GM23338 (cell line): ENCODE measurements around a stretch of chr10.

DNA sequence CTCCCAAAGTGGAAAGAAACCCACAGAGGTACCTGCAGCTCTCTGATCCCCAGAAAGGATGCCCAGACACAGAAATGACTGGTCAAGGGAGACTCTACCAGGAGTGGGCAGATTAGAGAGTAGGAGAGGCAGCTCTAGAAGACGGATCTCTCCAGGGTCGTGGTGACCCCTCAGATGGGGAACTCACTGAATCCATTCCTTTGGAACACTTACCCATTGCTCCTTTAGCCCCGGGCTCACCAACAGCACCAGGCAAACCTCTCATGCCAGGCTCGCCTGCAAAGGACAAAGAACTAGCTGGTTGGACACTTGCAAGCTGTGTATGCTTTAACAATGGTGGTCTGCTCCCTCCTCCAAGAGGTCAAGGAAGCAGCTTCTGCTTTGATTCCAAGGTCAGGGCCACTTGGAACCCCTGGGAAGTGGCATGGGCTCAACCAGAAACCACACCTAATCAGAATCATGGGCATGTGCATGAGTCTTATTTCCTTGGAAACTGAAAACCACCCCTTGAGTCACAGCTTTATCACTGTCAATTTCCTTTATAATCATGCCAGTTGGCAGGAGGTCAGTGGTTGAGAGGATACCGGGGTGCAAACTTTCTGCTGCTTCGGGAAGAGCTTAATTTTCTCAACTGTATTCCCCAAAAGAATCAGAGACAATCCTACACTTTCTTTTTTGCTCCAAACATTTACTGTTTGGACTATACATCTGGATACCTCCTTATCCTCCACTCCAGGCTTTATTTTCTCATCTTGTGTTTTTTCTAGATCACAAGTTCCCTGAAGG is 36.3 kb downstream of the COL17A1 start:
- PRO-cap, result no peak
- RAMPAGE, long total RNA, result no peak

GRCh38 chr10:104064269-104064701 is 21.4 kb downstream of the COL17A1 start:
- PRO-cap, result no peak
- RAMPAGE, long total RNA, result no peak

- PRO-cap, result bidirectional peak, plus-strand start at chr10:104067690, minus-strand start at chr10:104067618
- RAMPAGE, long total RNA, result no peak
Observed at GRCh38 chr10:104067269-104067938, 18.3 kb downstream of the COL17A1 start.

DNA sequence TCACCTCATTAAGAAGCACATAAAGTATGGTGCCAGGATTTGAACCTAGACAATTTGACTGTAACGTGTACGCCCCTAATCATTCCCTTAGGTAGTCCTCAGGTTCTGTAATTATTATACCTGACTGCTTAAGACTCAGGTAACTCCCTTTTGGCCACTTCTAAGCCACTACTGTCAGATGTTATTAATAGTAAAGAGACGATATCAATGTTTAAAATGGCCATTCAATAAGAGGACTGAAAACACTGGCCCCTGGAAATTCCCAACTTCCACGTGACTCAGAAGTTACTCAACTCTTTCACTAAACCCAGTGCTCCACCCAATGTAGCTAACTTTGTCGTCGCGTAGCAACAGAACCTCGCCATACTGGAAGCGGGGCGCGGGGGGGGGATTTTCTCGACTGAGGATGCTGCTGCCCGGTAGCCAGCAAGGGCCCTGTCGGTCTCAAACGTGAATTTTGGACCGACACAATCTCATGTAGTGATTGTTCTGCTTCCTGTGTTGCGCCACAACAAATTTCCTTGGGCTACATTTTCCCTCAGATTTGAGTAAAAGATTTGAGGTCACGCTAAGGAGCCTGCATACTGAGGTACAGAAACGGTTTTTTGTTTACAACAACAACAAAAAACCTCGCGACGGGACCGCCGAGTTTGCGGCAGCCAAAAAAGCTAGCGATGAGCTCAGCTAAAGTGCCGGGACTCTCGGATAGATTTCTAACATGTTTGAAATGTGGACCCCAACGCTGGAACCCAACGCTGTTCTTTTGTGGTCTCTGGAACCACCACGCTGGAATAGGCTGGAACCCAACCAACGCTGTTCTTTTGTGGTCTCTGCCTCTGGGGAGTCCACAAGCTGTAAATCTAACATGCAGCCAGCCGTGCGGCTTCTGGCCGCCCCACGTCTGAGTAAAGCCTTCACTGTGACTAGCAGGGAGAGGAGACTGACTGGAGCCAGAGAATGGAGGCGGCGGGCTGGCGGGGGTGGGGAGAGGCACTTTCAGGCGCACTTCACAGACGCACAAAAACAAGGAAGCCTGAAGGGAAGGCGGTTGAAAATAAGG is 913 bp upstream of the SFR1 start:
- PRO-cap, result bidirectional peak, plus-strand start at position 447 of the sequence, minus-strand start at position 278 of the sequence; bidirectional peak, plus-strand start at position 1,020 of the sequence, minus-strand start at position 907 of the sequence
- RAMPAGE, long total RNA, result no peak

- PRO-cap, result no peak
- RAMPAGE, long total RNA, result no peak
Observed at GRCh38 chr10:104311931-104312590, 26.2 kb downstream of the ITPRIP start.

- PRO-cap, result unidirectional peak, minus-strand start at chr10:104339913
- RAMPAGE, long total RNA, result no peak
Observed at GRCh38 chr10:104339456-104340884, 1.7 kb upstream of the ITPRIP start.

GRCh38 chr10:104397398-104397618 is 43.7 kb downstream of the CFAP58 start:
- PRO-cap, result no peak
- RAMPAGE, long total RNA, result no peak

DNA sequence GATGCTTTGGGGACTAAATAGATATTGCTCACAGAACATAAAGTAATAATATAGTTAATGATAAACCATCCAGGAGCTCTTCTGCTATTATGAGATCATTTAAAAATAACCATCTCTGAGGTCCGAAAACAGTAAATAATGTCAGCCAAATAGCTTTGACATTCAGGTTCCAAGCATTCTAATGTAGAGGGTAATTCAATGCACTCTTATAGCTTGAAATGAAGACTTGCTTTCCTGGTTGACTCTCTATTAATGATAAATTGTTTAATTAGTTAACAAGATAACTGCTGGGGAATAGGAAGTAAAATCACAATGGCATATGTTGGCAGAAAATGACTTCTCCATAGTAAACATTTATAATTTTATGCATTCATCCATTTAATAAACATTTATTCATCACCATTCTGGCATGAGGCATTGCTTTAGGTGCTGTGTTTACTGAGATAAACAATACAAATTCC is 875.6 kb downstream of the SORCS3 start:
- PRO-cap, result no peak
- RAMPAGE, long total RNA, result no peak

GRCh38 chr10:105644290-105644670 is 1003.2 kb downstream of the SORCS3 start:
- PRO-cap, result no peak
- RAMPAGE, long total RNA, result no peak

- PRO-cap, result no peak
- RAMPAGE, long total RNA, result no peak
Observed at GRCh38 chr10:105837969-105838391, 1196.9 kb downstream of the SORCS3 start.

- PRO-cap, result no peak
- RAMPAGE, long total RNA, result no peak
Observed at GRCh38 chr10:105880451-105880869, 1239.4 kb downstream of the SORCS3 start.

DNA sequence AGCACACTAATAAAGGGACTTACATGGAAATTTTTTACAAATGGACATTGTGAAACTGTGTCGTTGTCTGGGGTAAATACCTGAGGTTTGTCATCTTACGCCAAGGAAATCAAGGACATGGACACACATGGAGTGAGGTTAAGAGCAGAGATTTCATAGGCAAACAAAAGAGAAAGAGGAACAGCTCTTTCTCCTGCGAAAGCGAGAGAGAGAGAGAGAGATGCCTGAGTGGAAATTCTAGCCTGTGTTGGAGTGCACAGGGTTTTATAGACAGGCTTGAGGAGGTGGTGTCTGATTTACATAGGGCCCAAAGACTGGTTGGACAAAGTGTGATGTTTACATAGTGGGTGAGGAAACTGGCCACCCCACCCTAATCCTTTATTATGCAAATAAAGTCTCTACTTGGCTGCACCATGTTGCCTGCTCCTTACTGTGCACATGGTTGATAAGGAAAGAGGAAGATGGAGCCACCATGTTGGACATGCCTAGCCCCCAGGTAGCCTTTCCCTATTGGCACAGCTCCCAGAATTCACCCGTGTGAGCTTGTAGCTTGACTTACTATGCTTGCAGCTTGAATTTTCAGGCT is 967.8 kb upstream of the SORCS1 start:
- PRO-cap, result no peak
- RAMPAGE, long total RNA, result no peak

DNA sequence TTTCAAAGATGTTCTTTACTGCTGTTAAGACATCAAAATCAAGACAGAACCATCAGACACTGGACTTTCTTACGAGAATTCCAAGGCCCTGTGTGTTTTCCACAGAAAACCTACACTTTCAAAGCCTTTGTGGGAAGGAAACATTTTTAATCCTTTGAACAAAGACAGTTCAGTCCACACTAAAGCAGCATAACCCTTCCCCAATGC is 701.2 kb downstream of the XPNPEP1 start:
- PRO-cap, result no peak
- RAMPAGE, long total RNA, result no peak

- PRO-cap, result no peak
- RAMPAGE, long total RNA, result no peak
Observed at GRCh38 chr10:109429997-109430532, 493.2 kb downstream of the XPNPEP1 start.

DNA sequence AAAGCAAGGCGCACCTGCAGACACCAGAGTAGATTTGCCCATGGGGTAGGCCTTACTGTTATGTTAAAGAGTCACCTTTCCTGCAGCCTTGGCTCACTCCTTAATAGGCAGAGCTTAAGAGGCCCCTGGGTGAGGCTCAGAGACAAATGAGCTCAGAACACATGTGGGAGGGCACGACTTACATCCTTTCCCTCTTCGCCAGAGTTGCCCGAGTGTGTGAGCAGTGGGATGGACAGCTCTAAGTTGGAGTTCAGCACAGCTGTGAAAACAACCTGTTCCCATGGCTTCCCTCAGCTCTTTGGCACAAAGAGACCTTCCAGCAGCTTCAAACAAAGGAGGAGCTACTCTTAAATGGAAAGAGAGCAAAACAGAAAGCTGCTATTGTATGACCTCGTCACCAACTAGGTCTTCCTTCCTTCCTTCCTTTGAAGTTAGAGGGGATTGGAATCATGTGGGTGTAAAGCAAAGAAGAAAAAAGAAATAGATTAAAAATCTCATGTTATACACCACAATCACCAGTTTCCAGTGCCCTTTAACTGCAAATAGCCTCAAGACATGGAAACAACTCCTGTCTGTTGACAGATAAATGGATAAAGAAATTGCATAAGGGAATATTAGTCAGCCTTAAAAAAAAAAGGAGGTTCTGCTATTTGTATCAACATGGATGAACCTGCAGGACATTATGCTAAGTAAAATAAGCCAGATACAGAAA is 11.9 kb upstream of the XPNPEP1 start:
- PRO-cap, result bidirectional peak, plus-strand start at position 155 of the sequence, minus-strand start at position 214 of the sequence; bidirectional peak, plus-strand start at position 332 of the sequence, minus-strand start at position 303 of the sequence
- RAMPAGE, long total RNA, result no peak

- PRO-cap, result no peak
- RAMPAGE, long total RNA, result no peak
Observed at GRCh38 chr10:109965295-109965863, 42.1 kb upstream of the XPNPEP1 start.

DNA sequence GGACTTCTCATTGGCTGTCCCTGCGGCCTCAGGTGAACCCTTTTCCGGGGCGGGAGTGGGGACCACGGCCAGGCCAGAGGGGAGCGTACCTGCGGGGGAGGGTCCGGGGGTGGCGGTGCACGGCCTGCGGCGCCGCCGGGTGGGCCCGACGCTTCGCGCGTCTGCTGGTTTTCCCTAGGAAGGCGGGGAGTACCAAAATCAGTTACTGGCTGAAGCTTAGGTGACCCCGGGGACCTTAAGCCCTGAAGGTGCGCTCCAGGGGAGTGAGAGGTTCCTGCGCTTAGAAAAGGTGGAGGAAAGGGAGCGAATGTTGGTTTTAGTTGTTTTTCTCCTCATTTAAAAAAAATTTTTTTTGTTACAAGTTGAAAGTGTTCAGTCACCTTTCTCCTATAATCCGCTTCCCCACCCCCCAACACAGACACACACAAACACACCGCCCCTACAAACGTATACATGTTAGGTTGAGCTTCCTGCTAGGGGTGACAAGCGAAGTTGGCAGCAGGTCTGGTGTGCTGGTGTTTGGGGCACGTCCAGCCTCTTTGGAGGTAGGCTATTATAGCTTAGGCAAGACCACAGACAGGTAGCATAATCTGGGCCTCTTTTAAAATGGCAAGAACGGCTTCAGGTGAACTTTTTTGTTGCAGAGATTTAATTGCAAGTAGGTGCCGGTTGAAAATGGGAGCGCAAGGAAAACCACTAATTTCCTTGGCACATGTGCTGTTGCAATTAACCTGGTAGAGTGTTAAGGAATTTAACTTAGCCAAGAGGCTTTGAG is 841 bp downstream of the ADD3 start:
- PRO-cap, result no peak
- RAMPAGE, long total RNA, result no peak

GRCh38 chr10:110058099-110058637 is 50.4 kb downstream of the ADD3 start:
- PRO-cap, result no peak
- RAMPAGE, long total RNA, result no peak

DNA sequence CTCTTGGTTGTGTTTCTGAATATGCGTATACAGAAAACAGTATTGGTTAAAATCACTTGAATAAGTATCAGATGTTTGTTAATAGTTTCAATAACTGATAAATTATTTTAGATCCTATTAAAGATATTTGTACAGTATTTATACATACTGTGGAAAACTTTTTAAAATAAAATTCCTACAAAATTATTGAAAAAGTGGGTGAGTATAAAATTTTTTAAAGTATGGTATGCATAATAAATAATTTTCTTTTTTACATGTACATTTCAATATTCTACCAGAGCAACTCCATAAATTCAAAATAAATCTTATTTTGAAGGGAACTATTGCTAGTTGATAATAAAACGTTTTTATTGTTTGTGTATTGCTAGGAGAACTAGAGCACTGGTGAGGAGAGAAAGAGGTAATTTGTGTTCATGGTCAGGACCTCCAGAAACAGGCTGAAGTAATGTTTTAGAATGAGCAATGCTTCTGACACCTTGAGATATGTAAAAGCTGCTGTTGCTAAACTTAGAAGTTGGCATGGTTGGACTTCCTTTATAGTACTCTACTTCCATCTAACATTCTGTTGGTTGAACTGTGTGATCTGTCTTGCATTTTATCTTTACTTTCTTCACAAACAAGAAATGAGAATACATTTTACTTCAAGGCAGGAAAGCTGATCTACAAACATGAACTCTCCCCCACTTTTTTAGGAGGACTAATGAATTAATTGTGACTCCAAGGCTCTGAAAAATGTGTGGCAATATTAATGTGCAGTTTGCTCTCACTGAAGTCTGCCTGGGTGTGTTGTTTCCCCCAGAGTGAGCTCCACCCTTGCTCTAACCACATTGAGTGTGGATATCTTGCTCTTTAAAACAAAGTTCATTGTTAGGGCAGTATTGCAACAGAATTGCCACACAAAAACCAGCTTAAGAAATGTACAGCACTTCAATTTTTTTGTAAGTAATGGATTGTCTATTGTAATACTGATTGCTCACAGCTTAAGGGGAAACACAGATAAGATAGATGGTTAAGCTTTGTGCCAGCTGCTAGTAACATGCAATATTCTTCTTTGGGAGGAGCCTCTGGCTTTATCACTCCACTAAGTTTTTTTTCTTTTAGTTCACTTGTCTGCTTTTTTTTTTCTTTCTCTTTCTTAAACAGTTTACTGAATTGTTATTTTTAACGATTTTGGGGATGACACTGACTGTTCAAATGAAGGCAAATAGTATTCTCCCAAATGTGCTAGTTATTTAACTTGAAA is 68.8 kb downstream of the ADD3 start:
- PRO-cap, result no peak
- RAMPAGE, long total RNA, result no peak

DNA sequence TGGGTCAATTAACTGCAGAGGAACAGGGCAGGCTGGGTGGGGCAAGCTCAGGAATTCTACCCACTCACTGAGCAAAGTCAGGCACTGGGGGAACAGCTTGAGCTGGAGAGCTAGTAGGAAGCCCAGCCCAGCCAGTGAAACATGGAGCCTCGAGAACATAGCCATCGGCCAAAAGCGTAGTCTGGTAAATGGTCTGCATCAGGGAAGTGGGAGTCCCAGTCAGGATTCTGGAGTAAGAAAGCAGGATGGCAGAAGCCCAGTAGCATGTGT is 65.6 kb upstream of the MXI1 start:
- PRO-cap, result no peak
- RAMPAGE, long total RNA, result no peak